ENCODE measurements around a stretch of chr11.

DNA sequence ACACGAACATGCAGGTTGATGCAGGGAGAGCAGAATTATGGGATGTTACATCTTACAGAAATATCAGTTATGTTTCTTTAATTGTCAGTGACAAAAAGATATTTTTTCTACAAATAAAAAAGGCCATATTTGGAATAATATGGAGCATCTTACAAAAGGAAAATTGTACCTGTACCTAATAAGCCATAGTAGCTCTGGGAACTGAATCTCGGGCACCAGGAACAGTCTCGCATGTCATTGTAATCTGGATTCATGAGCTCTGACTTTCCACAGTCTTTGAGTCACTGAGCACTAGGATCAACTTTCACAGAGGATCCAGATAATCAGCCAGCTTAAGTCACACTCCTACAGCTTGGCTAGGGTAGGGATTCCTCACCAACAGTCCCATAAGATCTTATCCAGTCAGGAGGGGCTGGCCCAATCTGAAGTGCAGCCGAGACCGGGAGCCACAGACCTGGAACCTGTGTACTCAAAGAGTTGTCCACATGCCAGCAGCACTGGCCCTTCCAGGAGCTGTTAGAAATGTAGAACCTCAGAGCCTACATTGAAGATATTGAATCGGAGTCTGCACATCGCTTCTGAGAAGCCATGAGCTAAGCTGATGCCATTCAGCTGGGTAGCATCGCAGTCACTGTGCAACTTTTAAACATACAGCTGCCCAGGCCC is 538.6 kb upstream of the B3GAT1 start:
- PRO-cap = no peak